Mesangial cell (primary cell): ENCODE results near the genes TBC1D28, FBXW10 and MAPK7.

GRCh38 chr17:17753248-17753816 is 72.1 kb downstream of the RAI1 start:
- RAMPAGE, long total RNA, result no peak

DNA sequence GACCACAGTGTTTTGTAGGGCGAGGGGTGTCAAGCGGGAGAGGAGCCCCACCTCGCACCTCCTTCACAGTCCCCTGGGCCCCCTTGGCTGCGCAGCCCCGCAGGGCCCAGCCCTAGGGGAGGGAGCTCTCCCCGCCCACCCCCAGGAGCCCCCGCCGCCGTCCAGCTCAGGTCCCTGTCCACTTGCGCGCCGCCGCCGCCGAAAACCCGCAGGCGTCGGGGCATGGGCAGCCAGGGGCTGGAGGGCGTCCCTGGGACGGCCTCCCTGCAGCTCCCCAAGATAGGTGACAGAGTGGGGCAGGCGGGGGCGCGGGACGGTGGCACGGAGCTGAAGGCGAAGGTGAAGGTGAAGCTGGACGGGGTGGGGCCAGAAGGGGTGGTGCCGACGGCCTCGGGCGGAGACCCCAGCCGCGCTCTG is 27.3 kb downstream of the SREBF1 start:
- RAMPAGE, long total RNA, result no peak

DNA sequence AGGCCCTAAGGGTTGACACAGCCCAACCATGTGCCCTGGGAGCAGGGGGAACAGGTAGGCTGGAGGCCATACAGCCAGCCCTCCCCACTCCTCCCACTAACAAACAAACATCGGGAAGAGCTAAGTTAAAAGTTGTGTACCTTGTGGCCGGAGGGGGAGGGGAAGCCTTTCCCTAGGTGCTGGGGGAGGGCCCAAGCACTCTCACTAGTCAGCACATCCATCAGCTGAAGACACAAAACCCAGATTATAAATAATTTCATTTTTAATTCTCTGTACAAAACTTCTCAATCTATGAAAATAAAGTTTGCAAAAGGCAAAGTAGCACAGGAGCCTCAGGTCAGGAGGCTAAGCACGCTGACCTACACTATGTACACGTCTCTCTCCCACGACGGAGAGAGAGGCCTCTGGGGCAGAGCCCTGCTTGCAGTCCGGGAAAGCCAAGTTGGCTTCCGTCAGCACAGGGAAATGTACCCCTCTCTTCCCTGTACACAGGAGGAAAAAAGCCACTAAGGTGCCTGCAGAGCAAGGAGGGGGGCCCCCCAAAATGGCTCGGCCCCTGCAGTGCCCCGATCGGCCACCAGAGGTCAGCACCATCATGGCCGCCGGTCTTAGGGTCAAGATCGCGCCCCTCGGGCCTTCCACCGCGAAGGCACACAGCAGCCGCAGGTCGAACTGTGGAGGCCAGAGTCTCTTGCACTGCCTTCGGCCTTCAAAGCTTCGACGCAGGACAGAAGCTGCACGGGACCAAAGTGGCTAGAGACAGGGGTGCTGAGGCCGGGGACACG is 24.8 kb downstream of the SREBF1 start:
- RAMPAGE, long total RNA, result no peak

DNA sequence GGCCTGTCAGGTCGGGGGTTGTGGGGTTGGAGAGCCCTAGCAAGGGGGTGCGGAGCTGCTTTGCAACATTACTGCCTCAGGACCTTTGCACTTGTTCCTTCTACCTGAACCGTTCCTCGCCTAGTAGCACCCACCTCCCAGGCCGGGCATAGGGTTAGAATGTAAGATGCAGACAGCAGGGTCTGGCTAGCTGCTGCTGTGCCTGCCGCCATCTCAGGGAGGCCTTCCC is 18.5 kb downstream of the SREBF1 start:
- RAMPAGE, long total RNA, result no peak

- RAMPAGE, long total RNA, result no peak
These were observed 1.4 kb upstream of the SREBF1 start for GRCh38 chr17:17837822-17838884.

DNA sequence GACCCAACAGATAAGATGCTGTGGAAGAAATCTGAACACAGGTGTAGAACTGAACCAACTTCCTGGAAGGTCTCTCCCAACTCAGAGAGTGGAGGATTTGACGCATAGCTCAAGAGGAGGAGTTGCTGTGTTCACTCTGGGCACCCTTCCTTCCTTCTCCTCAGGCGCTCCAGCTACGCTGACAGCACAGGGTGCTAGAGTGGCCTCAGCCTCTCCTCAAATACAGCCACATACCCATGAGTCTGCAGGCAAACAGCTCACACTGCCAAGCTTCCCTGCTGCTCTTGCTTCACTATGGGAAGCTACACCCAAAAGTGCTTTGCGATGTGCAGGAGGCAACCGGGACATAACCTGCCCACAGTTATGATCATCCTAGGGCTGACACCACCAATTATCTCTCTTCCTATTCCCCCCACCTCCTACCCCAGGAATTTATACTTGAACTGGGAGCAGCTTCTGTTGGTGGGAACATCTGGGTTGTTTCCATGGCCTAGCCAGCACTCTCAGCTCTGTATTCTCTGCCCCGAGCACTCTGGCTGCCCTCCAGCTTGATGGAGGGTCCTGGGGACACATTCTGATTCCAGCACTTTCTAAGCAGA is 40.2 kb upstream of the SREBF1 start:
- RAMPAGE, long total RNA, result no peak

- RAMPAGE, long total RNA, result no peak
These were observed 1.1 kb downstream of the DRC3 start for GRCh38 chr17:17973815-17974144.

GRCh38 chr17:18043828-18044292 is 4.7 kb downstream of the GID4 start:
- RAMPAGE, long total RNA, result no peak

DNA sequence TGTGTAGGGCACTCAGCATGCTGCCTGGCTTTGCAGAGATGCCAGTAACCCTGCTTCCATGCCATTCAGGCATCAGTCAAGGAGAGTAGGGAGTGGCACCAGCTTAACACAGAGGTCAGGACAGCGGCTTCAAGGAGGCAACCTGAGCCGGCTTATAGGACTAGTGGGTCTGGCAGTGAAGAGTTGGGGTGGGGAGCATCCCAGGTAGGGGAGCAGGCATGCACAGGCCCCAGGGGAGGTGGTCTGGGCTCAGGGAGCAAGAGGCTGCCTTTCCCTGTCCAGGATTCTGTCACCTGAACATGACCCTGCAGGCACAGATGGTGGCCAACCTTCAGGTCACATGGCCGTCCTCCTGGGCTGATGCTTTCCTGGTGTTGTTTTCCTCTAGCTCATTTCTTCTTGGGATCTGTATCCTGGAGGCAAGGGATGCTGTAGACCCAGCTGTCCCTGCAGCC is 3.6 kb upstream of the MYO15A start:
- RAMPAGE, long total RNA, result no peak

DNA sequence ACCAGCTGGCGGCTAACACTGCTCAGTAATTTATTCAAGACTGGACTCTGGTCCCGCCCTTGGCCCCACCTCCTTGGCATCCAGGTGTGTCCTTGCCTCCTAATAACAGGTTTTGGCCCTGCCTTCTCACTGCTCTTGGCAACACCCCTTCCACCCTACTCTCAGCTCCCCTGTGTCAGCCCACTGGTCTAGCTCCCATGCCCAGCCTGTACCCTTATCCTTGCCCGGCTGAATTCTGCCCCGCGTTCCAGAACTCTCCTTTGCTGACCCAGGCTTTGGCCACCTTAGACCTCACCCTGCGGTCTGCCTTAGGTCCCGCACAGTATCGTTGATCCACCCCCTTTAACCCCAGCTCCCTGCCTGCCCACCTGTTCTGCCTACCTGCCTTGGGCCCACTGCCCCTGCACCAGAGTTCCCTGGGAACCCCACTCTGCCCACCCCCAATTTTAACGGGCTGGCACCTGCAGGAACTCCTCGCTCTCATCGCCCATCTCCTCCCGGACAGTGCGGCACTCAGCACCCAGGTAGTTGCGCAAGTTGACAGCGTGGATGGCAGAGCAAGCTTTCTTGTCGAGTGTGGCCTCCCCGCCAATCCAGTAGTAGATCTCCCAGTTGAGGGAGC is 8.1 kb downstream of the FLII start:
- RAMPAGE, long total RNA, result no peak

GRCh38 chr17:18257013-18257827 is 1.3 kb downstream of the FLII start:
- RAMPAGE, long total RNA, result no peak

DNA sequence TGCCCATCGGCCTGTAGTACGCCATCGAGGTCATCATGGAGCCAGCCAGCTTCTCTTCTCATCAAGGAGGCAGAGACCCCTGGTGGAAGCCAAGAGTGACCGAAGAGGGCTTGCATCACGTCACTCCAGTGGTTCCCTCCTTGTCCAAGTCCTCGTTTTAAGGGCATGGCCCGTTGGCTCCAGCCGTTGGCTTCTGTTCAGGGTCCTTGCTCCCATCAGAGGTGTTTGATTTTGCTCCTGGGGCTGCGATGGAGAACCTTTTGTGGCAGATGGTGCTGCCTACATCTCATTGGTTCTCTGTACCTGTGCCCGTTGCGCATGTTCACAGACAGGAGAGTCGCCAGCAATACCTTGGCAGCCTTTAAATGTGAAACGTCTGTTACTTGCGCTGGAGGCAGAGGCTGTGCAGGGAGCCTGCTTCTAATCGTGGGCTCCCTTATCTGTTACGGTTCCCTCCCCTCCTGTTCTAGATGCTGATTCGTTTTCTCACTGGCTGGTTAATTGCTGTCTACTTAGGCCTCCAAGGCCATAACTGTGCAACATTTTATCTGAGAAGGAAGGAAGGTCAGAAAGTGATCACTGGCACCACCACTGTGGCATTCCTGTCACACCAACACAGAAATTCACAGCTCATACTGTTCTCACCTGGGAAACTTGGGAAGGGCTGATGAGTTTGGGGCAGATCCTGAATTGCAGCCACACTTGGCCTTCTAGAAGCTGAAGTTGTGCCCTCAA is 9.6 kb downstream of the SMCR8 start:
- RAMPAGE, long total RNA, result no peak

GRCh38 chr17:18325801-18326502 is 10.9 kb downstream of the SMCR8 start:
- RAMPAGE, long total RNA, result no peak

DNA sequence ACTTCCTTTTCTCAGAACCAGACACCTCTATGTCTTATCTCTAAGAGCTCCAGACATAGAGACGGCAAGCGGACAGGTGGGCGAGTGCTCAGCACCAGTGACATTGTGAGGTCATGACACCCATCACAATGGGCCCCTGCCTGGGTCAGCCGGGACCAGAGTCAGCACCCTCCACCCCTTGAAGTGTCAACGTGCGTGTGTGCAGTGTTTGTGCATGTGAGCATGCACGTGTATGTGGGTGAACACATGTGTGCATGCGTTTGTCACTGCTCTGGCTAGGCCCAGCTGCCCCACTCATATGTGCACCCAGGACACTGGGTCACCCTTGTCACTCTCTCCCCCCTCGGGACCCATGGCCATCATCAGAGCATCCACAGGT is at the start of gene TBC1D28:
TBC1D28 (minus strand) TSS at position 63 of the 379 bp plus-strand sequence.
- RAMPAGE, long total RNA, result no peak

DNA sequence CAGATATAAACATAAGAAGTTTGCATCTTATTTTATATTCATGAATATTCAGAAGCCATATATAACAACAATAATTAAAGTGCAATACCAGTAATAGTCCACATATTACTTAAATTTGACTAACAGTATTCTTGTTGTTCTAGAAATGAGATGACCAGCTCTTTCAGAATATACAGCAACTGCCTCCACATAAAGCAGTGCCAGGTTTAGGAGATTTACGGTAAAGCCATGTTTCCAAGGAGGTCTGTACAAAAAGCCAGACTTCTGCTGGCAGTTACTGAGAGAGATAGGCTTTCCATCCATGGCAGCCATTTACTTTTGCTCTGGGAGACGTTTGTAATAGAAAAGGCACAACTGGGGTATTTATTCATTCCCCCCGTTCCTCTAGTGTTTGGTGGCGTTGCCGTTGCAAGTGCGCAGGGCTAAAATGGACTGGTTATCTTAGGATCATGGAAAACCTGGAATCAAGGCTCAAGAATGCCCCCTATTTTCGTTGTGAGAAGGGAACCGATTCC is at the start of gene FBXW10:
FBXW10 (plus strand) TSS at position 259 of the 515 bp plus-strand sequence.
- RAMPAGE, long total RNA, result no peak

- RAMPAGE, long total RNA, result start-site peak on the minus strand at chr17:18856180-18856206, 13 reads
These were observed 2.0 kb upstream of the PRPSAP2 start for GRCh38 chr17:18855684-18856498.

- RAMPAGE, long total RNA, result no peak
These were observed 7.4 kb downstream of the PRPSAP2 start for GRCh38 chr17:18865271-18865877.

GRCh38 chr17:18926626-18927057 is 25.3 kb upstream of the SLC5A10 start:
- RAMPAGE, long total RNA, result no peak

- RAMPAGE, long total RNA, result no peak
These were observed at the start of gene MAPK7 for GRCh38 chr17:19378359-19378668. MAPK7 (plus strand) TSS chr17:19378498.

DNA sequence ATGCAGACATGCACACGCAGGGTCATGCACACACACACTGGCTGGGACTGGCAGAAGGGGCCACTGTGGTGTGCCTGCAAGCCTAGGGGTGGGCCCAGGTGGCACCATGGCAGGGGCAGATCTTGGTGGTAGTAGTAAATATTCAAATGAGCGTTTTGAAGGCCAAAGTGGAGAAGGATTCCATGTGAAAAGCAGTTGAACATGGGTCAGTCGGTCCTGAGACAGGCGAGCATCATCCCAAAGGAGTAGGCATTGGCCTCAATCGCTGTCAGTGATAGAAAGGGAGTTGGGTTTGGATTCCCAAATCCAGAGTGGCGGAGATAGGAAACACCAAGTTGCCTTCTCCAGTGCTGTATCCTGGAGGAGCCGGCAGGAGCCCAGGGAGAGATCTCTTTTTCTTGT is 41.2 kb downstream of the RNF112 start:
- RAMPAGE, long total RNA, result no peak